Tibial artery (tissue), 1 donor: ENCODE measurements around a stretch of chr1.

- PRO-cap, result no peak
These were observed 69.8 kb upstream of the DIRAS3 start for GRCh38 chr1:68120059-68120839.

DNA sequence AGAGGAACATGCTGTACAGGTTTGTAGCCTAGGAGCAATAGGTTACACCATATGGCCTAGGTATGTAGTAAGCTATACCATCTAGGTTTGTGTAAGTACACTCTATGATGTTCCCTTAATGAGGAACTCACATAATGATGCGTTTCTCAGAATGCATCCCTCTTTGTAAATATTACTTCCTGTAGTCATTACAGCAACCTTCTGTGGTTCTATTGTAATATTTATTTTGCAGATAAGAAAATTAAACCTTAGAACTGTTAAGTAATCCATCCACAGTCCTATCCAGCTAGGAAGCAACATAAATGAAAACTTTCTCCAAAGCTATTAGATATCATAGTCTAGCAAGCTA lies 88.7 kb downstream of the WLS start:
- PRO-cap, result no peak

GRCh38 chr1:69054983-69055971 lies 512.4 kb upstream of the LRRC7 start:
- PRO-cap, result no peak

GRCh38 chr1:70246974-70247449 lies 25.8 kb downstream of the SRSF11 start:
- PRO-cap, result no peak

DNA sequence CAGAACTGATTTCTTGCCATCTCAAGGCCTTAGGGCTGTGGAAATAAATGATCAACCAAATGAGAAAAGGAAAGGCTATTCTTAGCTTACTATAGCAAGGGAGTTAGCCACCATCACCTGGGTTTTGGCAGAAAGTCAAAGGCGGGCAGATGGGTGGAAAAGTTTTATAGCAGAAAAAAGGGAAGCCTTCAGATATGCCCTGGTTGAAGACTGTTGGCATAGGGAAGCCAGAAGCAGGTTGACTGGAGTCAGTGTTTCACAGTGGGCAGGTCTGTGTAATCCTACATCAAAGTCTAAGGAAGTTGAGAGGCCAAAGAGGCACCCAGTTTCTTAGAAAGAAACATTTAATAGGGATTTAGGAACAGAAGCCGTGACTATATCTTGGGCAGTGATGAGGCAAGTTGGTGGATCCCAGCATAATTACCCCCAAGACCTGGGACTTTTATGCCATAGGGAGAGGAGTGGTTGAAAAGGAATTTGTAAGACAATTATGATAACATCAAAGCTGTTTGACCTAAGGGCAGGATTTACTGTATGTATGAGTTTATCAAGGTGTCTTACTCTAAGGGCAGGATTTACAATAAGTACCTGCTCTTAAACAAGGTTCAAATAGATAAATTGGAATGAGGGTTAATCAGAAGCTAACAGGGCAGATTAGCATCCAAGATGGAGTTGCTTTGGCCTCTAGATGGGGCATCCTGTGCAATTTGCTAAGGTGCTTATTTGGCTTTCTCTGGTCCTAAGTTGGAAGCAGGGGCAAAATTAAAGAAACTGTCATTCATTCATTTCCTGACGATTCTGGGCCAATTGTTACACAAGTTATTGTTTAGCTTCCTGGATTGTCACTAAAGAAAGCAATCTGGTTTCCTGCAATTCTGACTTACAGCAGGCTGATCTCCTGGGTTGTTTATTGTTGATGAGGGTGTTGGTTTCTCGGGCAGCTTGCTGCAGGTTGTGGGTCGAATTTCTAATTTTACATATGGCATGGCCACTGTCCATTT lies 30.0 kb downstream of the CTH start:
- PRO-cap, result no peak

GRCh38 chr1:70530289-70530599 lies 119.2 kb downstream of the CTH start:
- PRO-cap, result no peak

GRCh38 chr1:72281924-72282272 lies 441 bp downstream of the NEGR1 start:
- PRO-cap, result no peak

GRCh38 chr1:74470761-74471241 lies 41.6 kb downstream of the LRRC53 start:
- PRO-cap, result bidirectional peak, plus-strand start at chr1:74471045, minus-strand start at chr1:74470942

GRCh38 chr1:75787378-75788278 lies 1.6 kb downstream of the RABGGTB start:
- PRO-cap, result no peak

DNA sequence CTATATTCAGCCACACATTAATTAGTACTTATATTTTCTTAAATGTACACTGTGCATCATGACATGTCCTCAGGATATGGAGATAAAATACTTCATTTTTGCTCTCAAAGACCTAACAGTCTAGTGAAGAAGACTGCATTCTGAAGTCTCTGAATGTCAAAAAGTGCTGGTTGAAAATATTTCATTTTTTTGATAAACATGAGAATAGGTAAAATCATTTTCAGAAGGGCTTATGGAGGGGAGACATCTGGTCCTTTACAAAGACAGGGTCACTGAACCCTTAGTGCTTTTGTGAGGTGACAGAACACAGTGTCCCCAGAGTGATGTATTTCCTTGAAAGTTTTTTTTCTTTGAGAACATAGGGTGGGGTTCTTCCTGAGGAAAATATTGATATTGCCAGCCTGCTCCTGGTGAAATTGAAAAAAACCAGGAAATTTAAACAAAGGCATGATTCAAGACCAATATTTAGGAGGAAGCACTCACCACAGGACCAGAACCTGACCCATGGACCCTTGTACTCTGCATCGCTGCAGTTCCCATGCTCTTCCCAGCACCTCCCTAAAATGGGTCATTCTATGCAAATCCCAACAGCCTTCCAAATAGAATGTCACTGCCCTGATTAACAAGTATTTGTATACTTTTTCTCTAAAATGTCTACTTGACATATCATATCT lies 63.6 kb downstream of the ST6GALNAC3 start:
- PRO-cap, result no peak

- PRO-cap, result no peak
These were observed 385.6 kb downstream of the ST6GALNAC3 start for GRCh38 chr1:76460233-76460490.

- PRO-cap, result no peak
These were observed 91.4 kb downstream of the ST6GALNAC5 start for GRCh38 chr1:76958499-76959203.

DNA sequence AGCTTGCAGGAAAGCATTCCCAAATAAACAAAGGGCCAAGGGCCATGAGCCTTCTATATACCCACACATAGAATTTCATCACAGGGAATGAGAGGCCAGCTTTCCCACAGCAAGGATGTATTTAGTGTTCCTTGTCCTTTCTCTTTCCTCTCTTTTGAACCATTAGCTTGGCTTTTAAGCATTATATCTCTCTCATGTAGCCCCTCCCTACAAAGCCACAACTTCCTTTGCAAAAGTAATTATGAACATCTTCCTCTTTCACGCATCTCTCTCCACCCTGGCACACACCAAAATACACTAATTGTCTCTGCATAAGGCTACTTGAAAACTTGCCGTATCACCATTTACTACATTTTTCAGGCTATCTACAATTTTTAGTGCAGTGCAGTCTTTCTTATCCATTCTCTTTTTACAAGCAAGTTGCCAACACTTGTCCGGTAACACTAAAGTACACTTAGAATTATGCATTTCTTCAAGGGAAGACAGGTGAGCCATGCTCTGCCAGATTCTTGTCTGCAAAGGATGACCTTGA lies 1.8 kb upstream of the AK5 start:
- PRO-cap, result no peak

DNA sequence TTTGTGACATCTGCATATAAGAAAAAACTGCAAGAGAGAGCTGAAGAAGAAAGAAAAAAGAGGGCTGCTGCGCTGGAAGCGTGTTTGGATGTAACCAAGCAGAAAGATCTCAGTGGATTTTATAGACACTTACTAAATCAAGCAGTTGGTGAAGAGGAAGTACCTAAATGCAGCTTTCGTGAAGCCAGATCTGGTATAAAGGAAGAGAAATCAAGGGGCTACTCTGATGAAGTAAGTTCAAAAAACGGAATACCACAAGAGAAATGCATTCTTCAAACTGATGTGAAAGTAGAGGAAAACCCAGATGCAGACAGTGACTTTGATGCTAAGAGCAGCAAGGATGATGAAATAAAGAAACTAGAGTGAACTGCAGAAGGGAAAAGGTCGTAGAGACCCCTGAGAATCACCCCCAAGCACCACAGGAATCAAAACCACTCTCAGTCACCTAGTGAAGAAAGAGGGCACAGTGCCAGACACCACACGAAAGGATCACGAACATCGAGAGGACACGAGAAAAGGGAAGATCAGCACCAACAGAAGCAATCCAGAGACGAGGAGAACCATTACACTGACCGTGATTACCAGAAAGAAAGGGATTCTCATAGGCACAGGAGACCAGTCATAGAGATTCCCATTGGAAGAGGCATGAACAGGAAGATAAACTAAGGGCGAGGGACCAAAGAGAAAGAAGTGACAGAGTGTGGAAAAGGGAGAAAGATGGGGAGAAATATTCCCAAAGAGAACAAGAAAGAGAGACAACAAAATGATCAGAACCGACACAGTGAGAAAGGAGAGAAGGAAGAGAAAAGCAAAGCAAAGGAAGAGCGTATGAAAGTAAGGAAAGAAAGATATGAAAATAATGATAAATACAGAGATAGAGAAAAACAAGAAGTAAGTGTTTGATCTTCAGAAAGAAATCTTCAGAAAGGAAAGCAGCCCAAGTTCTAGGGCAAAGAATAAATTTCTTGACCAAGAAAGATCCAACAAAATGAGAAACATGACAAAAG lies 40.6 kb upstream of the NEXN start:
- PRO-cap, result no peak

DNA sequence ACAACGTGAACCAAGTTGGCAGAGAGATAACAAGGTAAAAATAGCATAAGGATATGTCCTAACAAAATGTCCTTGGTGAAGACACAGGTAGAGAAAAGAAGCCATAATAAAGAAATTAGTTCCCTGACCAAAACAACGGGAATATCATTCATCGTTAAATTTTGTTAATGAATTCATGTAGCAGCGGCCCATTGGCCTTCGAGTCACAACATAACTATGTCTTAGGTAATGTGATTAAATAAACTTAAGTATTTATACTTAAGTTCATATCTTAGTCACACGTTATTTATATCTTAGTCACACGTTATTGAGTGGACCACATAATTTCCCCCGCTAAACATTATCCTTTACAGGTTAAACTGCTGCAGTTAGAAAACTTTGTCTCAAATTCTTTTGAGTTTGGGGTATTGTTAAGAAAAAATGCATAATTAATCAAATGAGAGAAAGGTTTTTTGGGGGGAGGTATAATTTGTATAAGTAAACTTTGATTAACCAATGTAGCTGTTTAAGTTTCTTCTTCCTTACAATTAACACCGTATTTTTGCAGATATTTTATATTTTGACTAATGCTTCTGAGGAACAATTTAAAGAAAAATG lies 1.3 kb downstream of the NEXN start:
- PRO-cap, result unidirectional peak, minus-strand start at position 212 of the sequence

GRCh38 chr1:78141404-78142024 lies 95.7 kb downstream of the GIPC2 start:
- PRO-cap, result no peak

DNA sequence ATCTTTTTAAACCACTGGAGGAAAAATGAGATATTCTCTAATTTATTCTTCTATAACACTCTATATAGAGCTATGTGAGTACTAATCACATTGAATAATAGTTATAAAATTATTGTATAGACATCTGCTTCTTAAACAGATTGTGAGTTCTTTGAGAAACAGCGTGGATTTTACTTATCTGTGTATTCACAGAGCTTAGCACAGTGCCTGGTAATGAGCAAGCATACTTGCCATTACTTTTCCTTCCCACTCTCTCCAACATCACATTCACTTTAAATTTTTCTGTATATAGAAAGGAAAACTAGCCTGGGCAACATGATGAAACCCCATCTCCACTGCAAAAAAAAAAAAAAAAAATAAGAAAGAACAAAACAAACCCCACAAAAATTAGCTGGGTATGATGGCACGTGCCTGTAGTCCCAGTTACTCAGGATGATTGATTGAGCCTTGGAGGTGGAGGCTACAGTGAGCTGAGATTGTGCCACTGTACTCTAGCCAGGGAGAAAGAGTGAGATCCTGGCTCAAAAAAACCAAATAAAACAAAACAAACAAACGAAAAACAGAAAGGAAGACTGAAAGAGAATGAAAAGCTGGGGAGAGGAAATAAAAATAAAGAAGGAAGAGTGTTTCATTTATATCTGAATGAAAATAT lies 7.5 kb upstream of the IFI44 start:
- PRO-cap, result no peak

GRCh38 chr1:79705313-79705512 lies 698.7 kb upstream of the ADGRL4 start:
- PRO-cap, result no peak

GRCh38 chr1:81426163-81426685 lies 374.5 kb upstream of the ADGRL2 start:
- PRO-cap, result no peak

- PRO-cap, result no peak
These were observed 365.7 kb upstream of the ADGRL2 start for GRCh38 chr1:81435078-81435467.